ENCODE data around the genes LHX4, XPR1 and TEDDM1.

DNA sequence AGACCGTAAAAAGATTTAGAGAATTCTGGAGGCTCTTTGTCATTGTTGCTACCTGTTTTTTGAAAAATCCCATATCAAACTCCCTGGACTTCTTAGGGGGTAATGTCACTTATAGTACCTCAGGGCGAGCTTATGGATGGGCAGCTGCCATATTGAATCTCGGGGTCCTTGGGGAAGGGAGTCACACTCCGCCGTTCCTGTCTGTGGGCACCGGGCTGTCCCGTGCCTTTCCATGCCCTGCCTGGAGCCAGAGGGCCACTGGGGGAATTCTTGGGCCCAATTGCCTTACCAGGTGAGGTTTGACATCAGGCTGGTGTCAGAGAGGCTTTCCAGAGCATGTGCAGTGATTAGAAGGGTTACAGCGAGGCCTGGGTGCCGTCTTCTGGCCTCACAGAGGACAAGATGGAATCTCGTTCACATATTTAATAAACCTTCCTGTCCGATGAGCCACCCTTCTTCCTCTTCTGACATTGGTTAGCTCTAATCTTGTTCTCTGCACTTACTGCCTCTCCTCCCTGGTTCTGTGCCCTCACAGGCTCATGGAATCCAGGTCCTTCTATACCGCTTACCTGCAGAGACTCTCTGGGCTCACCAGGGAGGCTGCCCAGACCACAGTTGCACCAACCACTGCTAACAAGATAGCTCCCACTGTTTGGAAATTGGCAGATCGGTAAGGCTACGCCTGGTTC lies 28.9 kb downstream of the QSOX1 start:
- PRO-cap: no peak

DNA sequence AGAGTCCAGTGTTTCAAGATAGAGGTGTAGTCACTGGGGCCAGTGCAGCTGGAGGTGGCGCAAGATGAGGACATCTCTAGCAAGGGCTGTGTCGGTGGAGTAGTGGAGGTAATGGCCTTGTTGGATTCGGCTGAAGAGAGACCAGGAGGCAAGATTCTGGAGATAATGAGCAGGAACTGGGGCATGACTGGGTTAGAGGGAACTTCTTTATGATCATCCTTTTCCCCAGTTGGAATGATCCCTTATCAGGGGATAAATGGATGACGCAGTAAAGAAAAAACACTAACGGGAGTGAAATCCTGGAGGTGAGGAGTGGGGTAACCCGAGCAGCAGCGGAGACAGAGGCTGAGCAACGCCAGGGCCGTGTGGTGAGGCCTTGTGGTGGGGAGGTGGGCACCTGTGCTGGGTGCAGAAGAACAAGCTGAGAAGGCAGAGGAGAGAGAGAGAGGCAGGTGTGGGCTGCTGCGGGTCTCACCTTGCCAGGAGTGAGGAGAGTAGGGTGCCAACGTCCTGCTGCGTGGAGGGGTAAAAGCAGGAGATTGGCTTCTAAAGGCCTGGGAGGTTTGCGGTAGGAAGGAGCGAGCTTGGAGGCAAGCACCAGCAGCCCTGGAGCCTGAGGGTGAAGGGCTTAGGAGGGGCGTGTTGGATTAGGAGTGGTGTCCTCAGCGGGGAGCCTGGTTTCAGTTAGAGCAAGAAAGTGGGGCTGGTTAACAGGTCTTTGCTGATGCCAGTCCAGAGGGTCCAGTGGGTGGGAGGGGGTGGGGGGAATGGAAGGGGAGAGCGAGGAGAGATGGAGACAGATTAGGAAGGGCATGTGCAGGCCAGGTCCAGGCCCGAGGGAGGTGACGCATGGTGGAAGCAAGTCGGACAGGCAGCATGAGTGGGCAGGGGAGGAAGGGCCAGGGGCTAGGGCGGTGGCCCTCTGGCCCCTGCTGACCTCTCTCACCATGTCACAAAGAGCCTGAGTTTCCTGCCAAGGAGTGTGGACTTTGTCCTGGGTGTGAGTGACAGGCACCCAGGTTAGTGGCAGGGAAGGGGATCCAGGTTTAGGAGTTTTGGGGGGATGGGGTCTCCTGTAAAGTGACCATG lies 36.8 kb upstream of the LHX4 start:
- PRO-cap: no peak

- PRO-cap: no peak
Observed at GRCh38 chr1:180197743-180199074, 31.9 kb upstream of the LHX4 start.

- PRO-cap: no peak
Observed at GRCh38 chr1:180229328-180230462, at the start of gene LHX4. Gene LHX4, plus strand, starts transcription at chr1:180230264.

GRCh38 chr1:180296435-180296958 lies 66.4 kb downstream of the LHX4 start:
- PRO-cap: no peak

DNA sequence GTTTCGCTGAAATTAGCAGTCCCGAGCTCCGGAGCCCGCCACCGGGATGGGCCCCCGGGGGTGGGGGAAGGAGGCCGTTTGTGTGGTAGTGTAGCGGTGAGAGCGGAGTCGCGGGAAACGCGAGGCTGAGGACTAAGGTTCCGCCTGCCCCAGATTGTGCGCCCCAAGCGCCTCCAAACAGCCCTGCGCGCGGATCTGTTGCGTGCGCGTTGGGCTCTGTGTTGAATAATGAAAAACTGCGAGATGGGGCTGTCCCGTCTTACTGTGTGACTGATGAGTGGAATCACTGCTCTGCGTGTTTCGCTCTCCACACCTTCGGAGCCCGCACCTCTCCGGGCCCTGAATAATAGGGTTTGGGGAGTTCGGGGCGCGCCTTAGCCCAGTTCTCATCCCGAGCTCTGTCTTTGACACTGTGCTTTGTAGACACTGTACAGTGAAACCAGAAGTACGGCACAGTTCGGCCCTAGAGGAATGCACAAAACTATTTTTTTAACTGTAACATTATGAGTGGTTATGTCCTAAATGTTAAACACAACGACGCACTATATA lies 468 bp upstream of the ACBD6 start:
- PRO-cap: bidirectional peak, plus-strand start at position 180 of the sequence, minus-strand start at position 43 of the sequence

- PRO-cap: no peak
Observed at GRCh38 chr1:180530375-180530911, 28.1 kb upstream of the ACBD6 start.

DNA sequence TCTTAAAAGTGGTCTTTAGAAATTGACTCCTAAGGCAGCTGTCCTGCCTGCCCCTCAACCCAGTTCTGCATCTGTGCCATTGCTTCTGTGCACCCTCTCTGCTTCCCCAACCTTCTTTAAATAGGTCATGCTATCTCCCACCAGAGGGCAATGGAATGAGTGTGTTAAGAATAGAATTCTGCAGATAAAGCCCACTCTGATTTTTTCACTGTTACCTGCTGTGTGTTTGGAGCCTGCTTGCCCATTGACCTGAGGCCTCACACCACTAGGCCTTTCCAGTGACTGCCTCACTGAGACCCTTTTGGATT lies 44.6 kb upstream of the ACBD6 start:
- PRO-cap: no peak

DNA sequence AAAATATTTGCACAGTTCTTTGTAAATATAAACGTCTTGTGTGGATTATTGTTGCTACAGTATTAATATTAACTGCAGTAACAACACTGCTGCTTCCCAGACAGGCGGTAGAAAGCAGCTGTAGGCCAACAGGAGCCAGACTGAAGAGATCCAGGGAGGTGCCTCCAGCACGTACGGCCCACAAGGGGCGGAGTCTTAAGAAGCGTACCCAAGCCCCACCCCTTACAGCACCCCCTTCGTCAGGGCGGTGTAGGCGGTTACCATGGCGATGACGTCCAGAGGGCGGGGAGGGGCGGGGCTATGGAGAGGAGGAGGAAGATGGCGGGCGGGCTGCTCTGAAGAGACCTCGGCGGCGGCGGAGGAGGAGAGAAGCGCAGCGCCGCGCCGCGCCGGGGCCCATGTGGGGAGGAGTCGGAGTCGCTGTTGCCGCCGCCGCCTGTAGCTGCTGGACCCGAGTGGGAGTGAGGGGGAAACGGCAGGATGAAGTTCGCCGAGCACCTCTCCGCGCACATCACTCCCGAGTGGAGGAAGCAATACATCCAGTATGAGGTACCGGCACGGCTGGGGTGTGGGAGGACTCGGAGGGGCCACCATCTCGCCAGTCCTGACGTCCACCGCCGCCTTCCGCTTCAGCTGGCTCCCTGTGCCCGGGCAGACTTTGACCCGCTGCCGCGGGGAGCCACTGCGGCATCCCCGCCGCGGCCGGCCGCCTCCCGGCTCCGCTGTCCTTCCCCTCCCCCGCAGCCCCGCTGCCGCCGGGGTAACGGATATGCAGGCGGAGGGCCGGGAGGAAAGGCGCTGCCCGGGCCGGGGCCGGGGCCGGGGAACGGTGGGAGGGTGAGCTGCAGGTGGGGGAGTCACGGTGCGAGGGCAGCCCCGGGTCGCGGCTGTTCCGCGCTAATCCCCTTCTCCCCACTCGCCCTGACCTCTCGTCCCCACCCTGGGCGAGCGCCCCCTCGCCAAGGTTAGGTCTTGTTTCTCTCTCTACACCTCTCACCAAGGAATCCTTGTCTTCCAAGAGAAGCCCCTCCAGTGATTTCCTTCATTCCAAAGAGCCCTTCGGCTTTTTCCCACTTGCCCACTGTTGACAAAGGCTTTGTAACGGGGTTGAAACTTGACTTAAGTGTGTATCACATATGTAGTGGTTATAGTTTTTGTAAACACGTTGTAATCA lies at the start of gene XPR1:
Gene XPR1 (plus strand): TSS at position 301 of the 1,174 bp plus-strand sequence.
- PRO-cap: unidirectional peak, plus-strand start at position 301 of the sequence; bidirectional peak, plus-strand start at position 752 of the sequence, minus-strand start at position 742 of the sequence

- PRO-cap: unidirectional peak, plus-strand start at chr1:180911971
Observed at GRCh38 chr1:180911871-180912122, 900 bp upstream of the KIAA1614 start.

DNA sequence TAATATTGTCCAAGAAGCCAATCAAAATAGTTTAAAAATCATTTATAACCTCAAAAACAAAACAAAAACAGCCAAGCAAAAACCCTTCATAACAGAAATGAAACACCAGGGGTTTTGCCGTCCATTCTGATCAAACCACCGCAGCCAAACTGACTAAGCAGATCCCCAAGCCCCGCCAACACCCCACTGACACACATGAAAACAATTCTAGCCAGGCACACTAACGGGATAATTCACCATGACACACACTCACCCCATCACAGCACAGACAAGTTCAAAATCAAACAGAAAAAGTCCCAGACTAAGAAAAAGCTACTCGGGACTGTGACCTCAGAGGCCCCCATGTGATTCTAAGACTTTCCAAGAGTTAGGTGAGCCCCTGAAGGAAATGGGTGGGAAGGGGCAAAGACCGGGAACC lies 10.2 kb upstream of the IER5 start:
- PRO-cap: no peak

DNA sequence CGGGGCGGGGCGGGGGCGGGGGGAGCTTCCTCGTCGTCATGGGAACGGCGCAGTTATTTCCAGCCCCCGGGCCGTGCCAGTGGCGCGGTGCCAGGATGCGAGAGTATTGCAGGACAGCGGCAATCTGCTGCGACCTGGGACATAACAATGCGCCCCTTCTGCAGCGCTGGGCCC lies 16.9 kb downstream of the IER5 start:
- PRO-cap: bidirectional peak, plus-strand start at position 122 of the sequence, minus-strand start outside the sequence

DNA sequence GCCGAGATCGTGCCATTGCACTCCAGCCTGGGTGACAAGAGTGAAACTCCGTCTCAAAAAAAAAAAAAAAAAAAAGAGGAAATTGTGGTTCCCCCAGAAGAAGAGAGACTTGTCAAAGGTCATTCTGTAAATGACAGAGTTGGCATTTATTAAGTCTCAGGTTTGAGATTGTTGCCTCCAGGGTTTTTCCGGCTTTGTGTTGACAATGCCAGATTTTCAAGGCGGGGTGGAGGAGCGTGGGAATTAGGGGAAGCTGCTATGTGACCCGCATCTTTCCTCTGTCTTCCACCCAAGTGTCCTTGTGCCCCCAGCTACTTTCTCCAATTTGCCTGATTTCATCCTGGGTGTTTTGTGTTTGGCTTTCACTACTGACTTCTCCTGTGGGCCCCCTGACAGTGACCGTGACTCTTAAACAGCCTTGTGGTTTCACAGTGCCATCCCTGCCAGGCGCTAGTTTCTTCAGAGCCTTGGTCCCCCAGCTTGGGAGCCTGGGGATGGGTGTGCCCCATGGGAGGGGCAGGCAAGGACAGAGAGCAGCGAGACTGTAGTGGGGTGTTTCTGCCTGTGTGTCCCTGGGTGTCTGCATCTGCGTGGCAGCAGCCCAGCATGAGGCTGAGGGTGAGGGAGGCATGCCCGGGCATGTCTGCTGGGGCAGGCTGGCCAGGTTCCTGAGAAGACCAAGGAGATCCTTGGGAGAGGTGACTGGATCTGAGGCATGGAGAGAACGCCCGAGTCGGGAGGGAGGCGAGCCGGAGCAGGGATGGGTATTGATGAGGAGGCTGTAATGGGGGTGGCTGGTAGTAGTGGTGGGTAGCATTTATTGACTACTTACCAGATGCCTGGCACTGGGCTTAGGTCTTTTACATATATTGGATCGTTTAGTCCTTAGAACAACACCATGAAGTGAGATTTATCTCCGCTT lies 46.3 kb downstream of the IER5 start:
- PRO-cap: bidirectional peak, plus-strand start at position 705 of the sequence, minus-strand start at position 582 of the sequence

DNA sequence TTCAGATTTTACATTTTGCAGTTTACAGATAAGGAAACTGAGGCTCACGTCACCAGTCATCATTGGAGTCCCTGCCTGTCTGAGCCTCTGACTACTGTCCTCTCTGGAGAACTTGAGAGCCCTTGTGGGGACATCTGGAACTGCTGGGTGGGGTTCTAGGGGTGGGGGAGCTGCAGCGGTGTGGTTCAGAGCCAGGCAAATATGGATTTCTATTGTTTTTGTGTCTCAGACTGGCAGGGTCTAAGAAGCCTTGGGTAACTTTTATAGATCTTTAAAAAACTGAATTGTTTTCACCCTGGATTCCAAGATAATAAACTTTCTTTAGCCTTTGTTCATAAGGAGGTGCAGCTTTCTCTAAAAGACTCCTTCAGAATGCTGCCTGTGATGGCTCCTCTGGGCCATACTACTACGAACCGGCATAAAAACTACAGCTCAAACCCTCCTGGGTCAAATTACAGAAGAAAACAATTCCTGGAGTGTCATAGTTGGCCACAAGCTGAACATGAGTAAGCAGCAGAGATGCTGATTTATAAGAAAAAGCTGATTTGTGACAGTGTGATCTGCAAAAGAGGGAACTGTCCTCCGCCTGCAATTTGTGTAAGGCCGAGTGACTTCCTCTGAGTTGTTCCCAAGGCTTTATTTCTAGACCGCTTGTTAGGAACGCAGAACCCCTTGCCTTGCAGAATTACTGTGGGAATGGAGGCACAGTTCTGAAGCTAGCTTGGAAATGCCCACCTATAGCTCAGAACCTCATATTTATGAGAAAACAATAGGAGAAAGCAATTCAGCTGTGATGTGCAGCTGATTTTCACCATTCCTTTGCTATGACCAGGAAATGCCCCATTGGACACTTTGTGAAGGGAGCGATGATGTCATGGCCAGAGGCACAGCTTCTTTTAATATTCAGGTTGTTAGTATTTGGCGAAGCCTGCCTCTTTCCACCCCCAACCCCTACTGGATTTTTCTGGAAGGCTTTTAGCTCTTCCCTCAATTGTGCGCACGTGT lies 47.2 kb downstream of the IER5 start:
- PRO-cap: no peak

DNA sequence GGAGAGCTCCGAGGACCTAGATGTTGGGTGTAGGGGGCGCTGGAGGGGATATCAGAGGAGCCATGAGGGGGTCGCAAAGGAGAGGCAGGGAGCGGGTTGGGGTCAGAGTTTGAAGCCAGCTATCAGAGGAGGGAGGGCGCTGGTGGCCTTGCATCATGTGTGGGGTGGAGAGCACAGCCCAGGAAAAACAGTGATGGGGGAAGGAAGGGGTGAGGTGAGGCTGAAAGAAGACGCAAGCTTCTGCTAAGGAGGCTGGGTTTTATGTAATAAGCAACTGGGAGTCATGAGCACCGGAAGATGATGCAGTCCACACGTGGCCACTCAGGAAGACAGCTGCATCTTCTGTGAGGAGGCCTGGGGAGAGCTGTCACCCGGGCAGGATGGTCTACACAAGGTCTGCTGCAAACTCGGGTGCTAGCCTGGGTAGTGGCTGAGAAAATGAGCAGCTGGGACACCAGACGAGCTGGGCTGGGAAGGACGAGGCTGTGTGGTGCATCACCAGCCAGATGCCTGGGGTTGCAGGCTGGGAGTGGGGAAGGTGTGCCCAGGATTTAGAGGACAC lies 72.9 kb downstream of the IER5 start:
- PRO-cap: no peak

DNA sequence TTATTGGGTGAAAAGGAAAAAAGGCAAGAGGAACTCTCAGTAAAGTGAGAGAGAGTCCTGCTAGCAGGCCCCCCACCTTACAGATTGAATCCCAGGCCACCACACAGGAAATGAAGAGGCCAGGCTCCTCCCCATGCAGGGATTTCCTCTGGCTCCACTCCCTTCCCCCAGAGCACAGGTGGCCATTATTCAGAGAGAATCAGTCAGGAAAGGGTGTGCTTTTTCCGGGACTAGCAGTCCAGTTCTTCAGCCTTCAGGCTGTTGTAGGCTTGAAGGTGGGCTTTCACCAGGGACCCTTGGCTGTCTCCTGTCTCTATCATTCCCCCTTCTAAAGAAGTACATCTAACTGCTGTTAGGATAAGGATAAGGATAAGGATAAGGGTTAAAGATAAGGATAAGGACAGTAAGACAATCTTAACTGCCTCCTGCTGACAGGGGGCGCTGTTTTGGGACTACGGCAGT lies 26.3 kb downstream of the ZNF648 start:
- PRO-cap: no peak

DNA sequence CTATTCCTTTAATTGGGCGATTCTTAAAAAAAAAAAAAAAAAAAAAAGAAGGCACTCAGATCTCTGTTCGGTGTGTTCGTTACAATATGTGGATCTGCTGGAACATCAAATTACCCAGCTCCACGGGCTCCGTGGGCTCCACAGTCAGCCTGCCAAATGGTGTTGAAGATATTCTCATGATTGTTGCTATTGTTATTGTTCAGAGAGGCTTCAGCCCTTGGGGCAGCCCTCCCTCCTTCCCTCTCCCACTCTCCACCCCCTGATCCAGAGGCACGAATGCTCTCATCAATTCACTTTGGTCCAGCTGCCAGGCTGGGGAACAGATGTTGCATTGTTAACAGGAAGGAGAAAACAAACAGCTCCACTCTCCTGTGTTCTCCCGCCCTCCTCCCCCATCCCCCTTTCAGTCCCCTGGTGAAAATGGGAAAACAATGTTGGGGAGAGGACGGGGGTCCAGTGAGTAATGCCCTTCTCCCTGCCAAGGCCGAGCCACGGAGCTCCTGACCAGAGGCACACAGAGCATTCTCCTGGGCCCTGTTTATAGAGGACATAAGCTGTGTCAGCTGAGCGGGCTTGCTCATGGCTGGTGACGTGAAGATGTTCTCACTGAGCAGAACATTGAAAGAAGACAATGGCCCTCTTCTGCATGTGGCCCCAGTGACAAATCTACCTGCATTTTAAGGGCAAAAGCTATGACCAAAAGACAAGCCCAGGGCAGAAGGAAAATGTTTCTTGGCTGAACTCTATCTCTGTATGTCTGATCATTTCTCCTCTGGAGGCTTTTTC lies 111.8 kb downstream of the GLUL start:
- PRO-cap: no peak

GRCh38 chr1:182396157-182396486 lies 4.3 kb downstream of the TEDDM1 start:
- PRO-cap: no peak

DNA sequence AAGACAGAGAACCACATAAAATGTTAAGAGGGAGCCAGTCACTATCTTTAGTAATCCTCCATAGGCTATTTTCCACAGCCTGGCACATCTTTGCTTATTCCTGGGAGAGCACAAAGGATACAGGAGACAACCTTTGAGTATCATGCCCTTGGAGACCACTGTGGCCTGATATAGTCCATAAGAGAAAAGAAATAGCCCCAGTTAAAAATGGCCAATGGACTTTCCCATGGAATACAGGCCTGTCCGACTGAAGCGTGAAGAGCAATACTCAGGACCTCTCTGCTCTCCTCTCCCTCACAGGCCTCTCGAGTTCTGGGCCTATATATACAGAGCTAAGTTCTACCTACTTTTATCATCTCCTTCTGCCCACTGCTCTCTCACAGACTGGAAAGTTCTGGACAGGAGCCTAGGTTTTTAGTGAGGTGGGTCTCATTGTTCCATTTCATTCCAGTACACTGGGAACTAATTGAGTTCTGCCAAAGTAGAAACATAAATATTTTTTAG lies at the start of gene TEDDM1:
Gene TEDDM1 (minus strand): TSS at position 326 of the 504 bp plus-strand sequence.
- PRO-cap: no peak

DNA sequence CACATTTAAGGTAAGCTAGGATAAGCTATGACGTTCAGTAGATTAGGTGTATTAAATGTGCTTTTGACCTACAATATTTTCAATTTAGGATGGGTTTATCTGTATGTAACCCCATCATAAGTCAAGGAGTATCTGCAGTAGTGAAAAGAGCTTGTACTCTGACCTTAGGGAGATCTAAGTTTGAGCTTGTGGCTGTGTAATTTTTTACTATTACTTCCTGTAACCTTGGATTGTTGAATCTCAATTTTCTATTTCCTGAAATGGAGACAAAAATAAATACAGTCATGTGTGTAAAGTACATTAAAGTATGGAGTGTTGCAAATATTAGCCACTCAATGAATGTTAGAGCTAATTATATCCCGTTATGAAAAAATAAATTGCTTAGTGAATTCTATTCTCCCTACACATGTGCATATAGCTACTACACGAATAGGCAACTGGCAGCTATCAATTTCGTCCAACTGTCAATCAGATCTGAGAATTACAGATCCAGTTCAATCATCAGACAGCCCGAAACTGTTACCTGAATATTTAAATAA lies 936 bp downstream of the RNASEL start:
- PRO-cap: no peak

All from aorta (tissue), 1 donor.